Subcutaneous preadipocyte (primary cell): ENCODE results near the genes LILRB5, KIR2DL4, SYT5 and PTPRH.

DNA sequence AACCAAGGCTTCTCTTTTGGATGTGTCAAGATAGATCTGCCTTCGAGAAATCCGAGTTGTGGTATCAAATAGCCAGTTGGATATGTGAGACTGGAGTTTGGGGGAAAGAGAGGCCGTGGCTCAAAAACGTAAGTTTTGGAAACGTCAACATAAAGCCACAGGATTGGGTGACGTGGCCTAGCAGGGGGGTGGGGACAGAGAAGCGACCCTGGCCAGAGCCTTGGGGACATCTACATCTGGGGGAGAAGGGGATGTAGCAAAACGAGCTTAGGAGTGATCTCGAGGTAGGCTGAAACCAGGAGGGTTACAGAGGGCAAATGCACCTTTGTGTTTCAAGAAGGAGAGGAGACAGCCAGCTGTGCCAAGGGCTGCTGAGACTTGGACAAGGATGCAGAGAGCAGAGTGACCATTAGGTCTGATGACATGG, 3.7 kb upstream of the CACNG6 start:
- CAGE, long polyA plus RNA = no peak

DNA sequence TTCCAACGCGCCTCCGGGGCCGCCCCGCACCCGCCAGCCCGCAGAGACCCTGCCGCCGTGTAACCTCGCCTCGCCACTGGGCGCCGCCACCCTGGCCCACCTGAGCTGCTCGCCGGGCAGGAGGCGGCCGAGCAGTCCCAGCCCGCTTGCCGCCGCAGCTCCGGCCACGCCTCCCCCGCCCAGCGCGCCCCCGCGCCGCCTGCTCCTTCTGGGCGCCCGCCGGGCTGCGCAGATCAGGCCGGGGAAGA, 218 bp downstream of the MBOAT7 start:
- CAGE, long polyA plus RNA = no peak

GRCh38 chr19:54252366-54252806, 4.7 kb downstream of the LILRB5 start:
- CAGE, long polyA plus RNA = no peak

GRCh38 chr19:54252807-54253204, 4.3 kb downstream of the LILRB5 start:
- CAGE, long polyA plus RNA = no peak

- CAGE, long polyA plus RNA = no peak
Observed at GRCh38 chr19:54255135-54255813, 1.8 kb downstream of the LILRB5 start.

DNA sequence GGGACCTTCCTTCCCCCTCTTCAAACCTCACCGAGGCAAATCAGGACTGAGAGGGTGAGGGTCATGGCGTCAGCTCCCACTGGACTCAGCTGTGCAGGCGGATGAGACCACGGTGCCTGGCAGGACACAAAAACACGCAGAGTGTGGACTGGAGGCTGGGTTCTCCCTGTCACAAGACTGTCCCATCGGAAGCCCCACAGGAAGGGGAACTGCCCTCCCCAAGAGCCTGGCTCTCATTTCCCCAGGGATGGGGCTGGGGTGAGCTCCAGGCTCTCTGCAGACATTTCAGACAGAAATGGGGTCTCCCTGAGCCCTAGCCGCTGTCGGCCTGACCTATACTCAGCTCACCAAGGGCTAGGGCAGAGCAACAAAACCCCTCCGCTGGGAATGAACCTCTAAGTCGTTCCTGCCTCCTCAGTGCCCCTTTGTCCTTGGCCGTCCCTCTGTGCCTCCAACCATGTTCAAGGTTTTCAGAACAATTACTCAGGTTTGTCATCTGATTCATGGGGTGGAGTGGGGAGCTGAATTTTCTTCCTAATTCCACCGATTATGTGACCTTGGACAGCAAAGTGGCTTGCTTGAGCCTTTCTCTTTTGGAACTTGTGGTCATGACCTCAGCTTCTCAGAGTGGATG, at the start of gene LILRB5:
LILRB5 (minus strand) TSS at position 145 of the 634 bp plus-strand sequence.
- CAGE, long polyA plus RNA = no peak

GRCh38 chr19:54354861-54355606, 9.7 kb downstream of the LAIR1 start:
- CAGE, long polyA plus RNA = no peak

DNA sequence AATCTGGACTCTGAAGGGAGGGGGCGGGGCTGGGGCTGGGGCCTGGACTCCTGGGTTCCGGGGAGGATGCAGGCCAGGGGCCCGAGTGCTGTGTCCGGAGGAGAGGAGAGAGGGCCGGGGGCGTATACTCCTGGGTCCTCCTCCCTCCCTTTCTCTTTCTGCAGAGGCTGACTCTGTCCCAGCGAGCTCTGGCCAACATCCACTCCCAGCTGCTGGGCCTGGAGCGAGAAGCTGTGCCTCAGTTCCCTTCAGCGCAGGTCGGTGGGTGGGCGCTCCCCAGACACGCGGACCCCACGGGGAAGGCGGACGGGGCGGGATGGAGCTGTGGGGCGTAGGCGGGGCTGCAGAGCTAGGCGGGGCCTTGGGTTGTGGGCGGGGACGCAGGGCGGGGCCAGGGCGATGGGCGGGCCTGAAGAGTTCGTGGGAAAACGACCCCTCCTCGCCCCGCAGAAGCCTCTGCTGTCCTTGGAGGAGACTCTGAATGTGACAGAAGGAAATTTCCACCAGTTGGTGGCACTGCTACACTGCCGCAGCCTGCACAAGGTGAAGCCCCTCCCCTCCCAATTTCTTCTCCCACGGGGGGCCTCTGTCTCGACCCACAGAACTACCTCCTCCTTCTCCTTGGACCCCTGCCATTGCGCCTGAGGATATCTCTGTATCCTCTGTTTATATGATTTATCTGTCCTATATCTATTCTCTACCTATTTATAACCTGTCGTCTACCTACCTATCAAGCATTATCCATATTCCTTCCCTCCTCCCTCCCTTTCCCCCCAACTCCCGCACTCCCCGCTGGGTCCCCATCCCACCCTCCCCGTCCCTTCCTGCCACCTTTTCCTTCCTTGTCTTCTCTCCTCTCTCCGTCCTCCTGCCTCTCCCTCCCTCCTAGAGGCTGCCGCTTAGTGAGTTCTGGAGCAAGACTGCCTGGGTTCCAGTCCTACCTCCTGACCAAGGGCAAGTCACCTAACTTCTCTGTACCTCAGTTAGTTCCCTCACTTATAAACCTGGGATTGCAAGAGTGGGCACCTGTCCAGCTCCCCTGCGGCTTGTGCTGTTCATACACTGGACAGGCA, 15.7 kb downstream of the TTYH1 start:
- CAGE, long polyA plus RNA = no peak

GRCh38 chr19:54662085-54662488, 698 bp upstream of the LILRB4 start:
- CAGE, long polyA plus RNA = no peak

- CAGE, long polyA plus RNA = no peak
Observed at GRCh38 chr19:54803322-54803866, at the start of gene KIR2DL4. Gene KIR2DL4 (plus strand): TSS chr19:54803610.

GRCh38 chr19:55058674-55059490, 4.1 kb downstream of the RDH13 start:
- CAGE, long polyA plus RNA = no peak

DNA sequence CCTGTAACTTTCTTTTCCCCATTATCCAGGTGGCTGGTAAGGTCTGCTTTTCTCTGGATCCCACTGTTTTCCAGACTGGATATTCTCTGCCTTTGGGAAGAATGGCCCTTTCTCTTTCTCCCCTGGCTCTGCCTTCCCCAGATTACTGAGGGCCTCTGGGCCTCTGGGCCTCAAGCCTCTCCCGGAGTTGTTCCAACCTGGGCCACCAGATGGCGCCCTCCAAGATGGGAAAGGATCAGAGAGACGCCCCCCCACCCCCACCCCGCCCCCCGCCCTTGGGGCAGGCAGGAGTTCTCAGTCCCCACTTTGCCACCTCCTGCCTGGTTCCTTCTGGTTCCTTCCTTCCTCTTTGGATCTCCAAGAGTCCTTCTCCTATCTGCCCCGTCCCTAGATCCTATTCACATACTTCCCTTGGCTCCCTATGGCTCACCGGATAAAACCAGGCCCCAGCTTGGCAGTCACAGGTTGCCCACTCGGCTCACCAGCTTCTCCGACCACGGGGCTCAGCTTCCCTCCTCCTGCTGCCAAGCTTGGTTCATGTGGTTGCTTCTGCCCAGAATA, 13.0 kb downstream of the EPS8L1 start:
- CAGE, long polyA plus RNA = no peak

- CAGE, long polyA plus RNA = no peak
Observed at GRCh38 chr19:55097337-55098140, 19.9 kb downstream of the PPP1R12C start.

- CAGE, long polyA plus RNA = no peak
Observed at GRCh38 chr19:55179708-55180678, at the start of gene SYT5. Gene SYT5 (minus strand): TSS chr19:55180289.

- CAGE, long polyA plus RNA = no peak
Observed at GRCh38 chr19:55188516-55189175, 8.6 kb upstream of the SYT5 start.

DNA sequence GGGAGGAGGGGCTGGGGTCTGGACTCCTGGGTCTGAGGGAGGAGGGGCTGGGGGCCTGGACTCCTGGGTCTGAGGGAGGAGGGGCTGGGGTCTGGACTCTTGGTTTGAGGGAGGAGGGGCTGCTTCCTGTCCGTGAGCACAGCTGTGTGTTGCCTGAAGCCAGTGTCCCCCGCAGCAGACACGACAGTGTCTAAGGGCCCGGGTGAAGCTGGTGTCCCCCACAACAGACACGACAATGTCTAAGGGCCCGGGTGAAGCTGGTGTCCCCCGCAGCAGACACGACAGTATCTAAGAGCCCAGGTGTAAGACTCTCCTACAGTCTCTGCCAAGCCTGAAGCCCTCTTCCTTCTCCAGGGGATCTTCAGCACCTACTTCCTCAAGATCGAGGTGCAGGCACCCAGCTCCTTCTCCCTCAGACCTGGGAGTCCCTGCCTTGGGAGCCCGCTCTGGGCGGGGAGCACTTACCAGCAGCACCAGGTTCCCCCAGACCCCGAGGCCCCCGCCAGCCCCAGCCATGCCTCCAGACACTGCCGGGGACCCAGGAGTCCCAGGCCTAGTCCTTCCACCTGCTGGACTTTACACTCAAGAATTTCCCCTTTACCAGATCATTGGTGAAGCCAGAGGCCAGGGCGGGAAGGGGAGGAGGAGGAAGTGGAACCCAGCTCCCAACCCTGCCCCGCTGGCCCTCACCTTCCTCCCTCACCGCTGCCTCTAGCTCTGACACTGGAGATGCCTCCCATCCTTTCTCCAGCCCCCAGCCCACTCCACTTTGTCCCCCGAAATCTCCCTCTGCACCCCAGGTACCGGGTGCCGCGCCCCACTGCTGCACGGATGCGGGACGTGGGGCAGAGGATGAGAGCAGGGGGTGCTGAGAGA, at the start of gene PTPRH:
PTPRH (minus strand) TSS at position 584 of the 876 bp plus-strand sequence.
- CAGE, long polyA plus RNA = no peak

DNA sequence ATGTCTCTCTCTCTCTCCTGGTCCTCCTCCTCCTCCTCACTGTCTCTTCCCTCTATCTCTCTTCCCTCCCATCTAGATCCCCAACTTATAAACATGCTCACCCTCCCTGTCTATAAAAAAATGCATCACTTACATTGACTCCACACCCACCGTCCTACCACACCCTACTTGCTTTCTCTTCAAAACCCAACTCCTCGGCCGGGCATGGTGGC, 2.3 kb upstream of the PTPRH start:
- CAGE, long polyA plus RNA = no peak

GRCh38 chr19:55241020-55241720, 12.6 kb upstream of the TMEM86B start:
- CAGE, long polyA plus RNA = no peak

DNA sequence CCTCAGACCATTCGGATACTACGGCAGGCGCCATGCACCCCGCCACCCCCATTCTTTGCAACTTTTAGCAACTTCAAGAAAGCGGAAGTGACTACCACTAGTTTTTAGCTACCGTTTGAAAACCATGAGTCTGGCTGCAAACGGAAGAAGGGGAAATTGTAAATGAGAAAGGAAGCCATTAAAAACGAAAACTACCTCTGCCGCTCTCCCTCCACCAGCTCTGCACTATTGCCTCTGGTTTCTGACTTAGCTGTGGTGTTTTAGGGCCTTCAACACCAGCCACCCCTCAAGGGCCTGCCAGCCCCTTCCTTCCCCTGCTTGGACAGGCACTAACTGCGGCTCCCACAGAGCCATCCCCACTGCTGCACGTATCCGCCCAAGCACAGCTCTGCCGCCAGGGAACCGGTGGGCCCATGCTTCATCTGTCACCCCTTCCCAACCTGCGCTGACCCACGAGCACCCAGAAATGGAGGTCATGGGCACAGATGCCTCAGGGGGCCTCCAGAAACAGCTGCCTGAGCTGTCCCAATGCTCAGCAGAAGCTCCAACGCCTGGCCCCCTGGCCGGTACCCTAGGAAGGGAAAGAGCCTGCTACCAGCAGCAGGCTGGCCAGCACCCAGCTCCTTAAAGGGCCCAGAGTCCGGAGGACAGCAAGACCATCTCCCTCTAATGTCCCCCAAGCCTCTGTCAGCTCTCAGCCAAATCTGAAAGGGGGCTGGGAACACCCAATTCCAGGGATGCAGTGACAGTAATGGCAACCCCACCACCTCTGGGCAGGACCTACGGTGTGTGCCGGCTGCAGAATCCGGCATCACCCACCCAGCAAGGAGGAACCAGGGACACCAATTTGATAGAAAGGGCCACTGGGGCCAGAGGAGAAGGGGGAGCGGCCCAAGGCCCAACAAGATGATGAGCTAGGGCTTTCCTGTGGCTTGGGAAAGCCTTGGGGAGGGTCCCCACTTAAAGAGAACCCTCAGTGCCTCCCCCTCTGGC, 4.4 kb downstream of the PPP6R1 start:
- CAGE, long polyA plus RNA = no peak

- CAGE, long polyA plus RNA = no peak
Observed at GRCh38 chr19:55257772-55258253, 1.0 kb downstream of the PPP6R1 start.